Sciatic nerve (tissue), 1 donor: Measurements from ENCODE around the gene CHAF1A.

DNA sequence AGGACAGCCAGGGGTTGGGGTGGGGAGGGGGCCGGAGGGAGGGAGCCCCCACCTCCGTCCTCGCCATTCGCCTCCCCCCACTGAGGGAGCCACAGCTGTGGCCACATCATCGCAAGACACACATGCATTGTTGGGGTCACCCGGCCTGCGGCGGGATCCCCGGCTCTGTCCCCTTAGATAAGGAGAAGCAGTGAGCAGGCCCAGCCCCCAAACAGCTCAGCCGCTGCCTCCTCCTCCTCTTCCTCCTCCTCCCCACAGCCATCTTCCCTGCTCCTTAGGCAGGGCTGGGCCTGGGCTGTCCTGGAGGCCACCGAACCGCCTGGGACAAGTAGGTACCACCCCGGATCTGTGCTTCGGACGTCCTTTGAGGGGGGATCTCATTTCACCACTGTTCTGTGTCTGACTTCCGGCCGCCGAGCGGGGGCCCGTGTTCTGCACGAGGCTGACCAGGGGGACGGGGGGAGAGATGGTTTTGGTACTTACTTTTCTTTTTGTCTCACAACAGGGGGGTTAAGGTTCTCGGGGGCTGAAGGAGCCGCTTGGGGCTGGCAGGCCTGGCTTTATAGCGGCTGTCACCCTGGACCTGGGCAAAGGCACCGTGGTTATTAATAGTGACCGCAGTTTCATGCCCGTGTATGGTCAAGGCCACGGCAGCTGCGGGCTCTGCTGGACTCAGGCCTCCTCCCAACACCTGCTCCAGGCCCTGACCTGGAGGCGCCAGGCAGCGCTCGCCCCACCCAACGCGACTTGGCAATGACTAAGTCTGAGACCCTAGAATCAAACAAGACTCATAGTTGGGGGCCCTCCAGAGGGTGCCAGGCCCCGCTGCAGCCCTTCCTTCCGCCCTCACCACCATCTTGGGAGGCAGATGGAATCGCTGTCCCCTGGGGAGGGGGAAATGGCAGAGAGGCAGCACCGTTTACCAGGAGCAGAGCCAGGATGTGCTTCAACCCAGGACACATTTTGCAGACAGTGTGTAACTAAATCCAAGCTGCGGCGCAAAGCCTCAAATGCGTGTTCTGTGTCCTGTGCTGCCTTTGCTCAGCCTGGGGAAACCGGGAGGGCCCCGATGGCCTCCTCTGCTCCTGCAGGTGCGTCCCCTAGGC lies 18.3 kb downstream of the NMRK2 start:
- PRO-cap = no peak

DNA sequence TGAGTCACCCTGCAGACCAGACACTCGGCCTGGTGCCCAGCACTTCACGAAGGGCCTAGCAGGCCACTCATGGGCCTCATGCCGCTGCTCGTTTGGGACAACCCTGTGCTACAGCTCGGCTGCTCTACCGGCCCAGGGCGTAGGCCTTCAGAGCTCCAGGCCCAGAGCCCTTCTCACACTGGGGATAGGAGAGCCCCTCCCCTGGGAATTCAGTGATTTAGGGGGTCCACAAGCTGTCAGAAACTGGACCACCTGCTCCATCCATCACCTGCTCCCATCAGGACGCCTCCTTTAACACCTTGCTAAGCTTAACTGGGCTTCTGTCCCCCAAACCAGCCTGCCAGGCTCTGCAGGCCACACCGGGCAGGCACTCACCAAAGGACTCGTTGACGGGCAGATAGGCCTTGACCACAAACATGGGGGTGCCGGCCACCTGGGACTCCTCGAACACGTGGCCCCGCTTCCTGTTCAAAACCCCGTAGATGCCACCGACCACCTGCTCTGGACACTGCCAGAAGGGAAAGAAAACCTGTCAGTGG lies 6.0 kb upstream of the DAPK3 start:
- PRO-cap = no peak

DNA sequence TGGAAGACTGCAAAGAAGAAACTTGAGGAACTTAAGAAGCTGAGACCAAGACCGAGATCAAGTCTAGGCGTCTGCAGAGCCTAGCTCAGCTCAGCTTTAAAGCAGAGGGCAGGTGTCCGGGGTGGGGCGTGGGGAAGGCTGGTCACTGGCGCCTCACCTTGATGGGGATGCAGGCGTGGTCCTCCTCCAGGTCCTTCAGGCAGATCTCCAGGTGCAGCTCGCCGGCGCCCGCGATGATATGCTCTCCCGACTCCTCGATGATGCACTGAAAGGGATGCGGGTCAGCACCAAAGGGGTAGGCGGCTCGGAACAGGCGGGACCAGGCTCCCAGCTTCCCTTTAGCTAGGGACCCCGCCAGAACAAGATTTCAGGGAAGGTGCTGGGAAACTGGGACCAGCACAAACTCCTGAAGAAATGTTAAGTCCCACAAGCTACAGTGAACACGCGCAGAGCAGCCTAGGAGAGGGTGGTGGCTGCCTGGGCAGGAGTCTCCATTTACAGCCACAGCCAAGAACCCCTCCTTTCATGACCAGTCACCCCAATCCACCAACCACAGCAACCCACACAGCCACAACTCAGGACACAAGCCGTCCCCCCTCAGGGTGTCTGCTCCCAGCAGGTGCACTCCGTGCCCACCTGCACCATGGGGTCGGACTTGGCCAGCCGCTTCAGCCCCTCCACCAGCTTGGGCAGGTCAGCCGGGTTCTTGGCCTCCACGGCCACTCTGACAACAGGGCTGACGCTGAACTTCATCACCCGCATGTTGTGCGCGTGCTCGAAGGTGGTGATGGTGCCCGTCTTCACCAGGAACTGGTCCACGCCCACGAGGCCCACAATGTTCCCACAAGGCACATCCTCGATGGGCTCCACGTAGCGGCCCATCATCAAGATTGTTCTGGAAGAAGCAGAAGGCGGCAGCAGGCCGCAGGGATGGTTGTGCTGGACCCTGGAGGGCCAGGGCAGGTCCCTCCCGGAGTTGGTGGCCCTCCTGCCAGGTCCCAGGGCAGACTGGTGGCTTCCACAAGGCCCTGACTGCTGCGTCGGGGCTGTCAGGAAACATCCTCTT lies 5.8 kb downstream of the EEF2 start:
- PRO-cap = no peak

- PRO-cap = no peak
These were observed 1.2 kb downstream of the EEF2 start for GRCh38 chr19:3983841-3984733.

GRCh38 chr19:4009803-4010624 lies 2.5 kb downstream of the PIAS4 start:
- PRO-cap = no peak

- PRO-cap = no peak
These were observed 16.2 kb downstream of the PIAS4 start for GRCh38 chr19:4023493-4024322.

GRCh38 chr19:4043286-4043991 lies 23.3 kb downstream of the ZBTB7A start:
- PRO-cap = no peak

- PRO-cap = bidirectional peak, plus-strand start at chr19:4064869, minus-strand start at chr19:4064844; bidirectional peak, plus-strand start at chr19:4065159, minus-strand start at chr19:4065041
These were observed 1.9 kb downstream of the ZBTB7A start for GRCh38 chr19:4064734-4065338.

DNA sequence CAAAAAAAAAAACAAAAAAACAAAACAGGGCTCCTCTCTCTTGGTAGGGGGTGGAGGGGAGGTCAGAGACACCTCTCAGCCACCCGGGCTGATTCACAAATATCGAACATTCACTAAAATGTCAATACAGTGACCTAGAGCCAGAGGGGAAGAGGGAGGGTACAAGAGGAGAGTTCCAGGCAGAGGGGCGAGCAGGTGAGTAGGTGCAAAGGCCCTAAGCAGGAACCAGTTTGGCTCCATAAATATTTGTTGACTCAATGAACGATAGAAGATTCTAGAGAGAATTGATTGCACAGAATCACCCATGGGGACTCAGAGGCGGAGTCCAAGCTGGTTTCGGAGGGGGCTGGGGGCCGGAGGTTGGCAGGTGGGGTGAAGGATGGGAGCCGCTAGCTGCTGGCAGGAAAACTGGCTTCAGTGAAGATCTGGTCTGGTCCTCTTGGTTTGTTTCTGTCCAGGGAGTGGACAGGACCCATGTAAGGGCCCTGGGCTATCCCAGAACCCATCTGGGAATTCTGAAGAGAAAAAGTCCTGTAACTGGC lies 809 bp upstream of the CREB3L3 start:
- PRO-cap = no peak

- PRO-cap = no peak
These were observed 9.1 kb downstream of the SIRT6 start for GRCh38 chr19:4173164-4173821.

DNA sequence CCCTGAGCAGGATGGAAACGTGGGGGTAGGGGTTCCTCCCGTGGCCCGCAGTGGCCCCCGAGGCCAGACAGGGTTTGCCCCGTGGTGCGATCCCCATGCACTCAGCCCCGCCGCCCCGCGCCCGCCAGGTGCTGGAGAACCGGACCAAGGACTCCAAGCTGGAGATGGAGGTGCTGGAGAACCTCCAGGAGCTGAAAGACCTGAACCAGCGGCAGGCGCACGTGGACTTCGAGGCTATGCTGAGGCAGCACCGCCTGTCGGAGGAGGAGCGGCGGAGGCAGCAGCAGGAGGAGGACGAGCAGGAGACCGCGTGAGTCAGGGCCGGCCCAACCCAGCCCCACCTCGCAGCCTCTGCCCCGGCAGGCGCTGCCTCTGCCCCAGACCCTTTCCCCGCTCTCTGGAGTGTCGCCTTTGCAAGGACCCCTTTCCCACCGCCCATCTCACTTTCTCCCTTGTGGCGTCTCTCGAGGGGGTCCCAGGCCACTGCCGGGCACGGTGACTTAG lies 11.3 kb downstream of the YJU2 start:
- PRO-cap = no peak

- PRO-cap = no peak
These were observed 11.6 kb upstream of the SHD start for GRCh38 chr19:4267350-4268048.

GRCh38 chr19:4328095-4329145 lies 10.2 kb downstream of the STAP2 start:
- PRO-cap = bidirectional peak, plus-strand start at chr19:4328511, minus-strand start at chr19:4328226; bidirectional peak, plus-strand start at chr19:4328684, minus-strand start at chr19:4328552

- PRO-cap = no peak
These were observed 27.9 kb downstream of the MPND start for GRCh38 chr19:4371165-4371777.

DNA sequence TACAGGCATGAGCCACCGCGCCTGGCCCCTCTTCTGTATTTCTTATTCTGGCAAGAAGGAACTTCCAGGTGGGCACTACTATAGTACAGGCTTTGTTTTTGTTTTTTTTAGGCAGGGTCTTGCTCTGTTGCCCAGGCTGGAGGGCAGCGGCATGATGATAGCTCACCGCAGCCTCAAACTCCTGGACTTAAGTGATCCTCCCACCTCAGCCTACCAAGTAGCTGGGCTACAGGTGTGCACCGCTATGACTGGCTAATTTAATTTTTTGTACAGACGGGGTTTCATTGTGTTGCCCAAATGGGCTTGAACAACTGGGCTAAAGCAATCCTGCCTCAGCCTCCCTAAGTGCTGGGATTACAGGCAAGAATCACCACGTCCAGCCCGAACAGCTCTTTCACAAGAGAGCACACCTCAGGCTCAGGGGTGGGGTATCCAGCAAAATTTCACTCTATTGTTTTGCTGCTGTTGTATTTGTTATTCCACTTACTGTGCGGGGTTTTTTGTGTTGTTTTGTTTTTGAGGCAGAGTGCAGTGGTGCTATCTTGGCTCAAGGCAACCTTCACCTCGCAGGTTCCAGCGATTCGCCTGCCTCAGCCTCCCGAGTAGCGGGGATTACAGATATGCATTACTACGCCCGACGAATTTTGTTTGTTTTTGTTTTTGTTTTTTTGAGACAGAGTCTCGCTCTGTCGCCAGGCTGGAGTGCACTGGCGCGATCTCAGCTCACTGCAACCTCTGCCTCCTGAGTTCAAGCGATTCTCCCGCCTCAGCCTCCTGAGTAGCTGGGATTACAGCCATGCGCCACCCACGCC lies 12.9 kb downstream of the SH3GL1 start:
- PRO-cap = no peak

DNA sequence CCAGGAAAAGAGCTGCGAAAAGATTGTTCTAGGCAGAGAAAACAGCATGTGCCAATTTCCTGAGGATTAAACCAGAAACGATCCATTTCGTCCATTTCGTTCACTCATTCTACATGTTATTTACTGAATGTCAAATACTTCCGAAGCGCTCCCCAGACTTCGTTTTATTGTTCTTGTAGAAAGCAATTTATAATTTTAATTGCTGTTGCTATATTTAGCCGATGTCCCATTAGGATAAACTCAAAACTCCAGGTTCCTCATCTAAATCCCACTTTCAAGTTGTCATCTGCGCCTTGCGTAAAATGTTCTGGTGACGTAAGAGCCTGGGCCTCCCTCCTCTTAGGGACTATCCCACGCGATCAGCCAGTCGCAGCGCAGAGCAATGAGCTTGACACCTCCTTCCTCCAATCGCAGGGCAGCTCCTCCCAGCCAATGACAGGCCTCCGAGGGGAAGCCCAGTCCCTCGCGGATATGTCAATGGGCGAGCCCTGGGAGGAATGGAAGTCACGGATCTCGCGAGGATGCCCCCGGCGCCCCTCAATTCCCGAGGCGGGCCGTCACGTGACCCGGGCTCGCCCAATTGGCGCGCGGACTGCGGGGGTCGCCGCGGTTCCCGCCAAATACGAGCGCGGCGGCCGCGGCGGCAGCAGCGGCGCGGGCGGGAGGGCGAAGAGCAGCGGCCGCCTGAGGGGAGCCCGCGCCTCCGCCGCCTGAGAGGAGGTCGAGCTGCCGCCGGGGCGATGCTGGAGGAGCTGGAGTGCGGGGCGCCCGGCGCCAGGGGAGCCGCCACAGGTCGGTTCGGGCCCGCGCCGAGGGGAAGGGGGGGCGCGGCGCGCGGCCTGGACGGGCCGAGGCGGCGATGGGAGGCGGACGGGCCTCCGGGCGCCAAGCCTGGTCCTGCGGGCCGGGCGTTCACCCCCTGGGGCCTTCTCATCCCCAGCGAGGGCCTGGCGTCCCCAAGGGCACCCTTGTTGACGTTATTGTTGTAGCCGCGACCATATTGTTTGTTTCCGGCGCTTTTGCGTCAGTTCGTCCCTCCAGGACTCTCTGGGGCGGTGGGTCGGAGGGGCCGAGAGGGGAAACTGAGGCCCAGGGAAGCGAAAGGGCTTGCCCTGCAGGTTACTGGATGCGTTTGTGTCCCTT lies at the start of gene CHAF1A:
Gene CHAF1A, plus strand, starts transcription at position 618 of the 1,143 bp plus-strand sequence.
- PRO-cap = bidirectional peak, plus-strand start at position 646 of the sequence, minus-strand start at position 281 of the sequence; unidirectional peak, plus-strand start at position 833 of the sequence

DNA sequence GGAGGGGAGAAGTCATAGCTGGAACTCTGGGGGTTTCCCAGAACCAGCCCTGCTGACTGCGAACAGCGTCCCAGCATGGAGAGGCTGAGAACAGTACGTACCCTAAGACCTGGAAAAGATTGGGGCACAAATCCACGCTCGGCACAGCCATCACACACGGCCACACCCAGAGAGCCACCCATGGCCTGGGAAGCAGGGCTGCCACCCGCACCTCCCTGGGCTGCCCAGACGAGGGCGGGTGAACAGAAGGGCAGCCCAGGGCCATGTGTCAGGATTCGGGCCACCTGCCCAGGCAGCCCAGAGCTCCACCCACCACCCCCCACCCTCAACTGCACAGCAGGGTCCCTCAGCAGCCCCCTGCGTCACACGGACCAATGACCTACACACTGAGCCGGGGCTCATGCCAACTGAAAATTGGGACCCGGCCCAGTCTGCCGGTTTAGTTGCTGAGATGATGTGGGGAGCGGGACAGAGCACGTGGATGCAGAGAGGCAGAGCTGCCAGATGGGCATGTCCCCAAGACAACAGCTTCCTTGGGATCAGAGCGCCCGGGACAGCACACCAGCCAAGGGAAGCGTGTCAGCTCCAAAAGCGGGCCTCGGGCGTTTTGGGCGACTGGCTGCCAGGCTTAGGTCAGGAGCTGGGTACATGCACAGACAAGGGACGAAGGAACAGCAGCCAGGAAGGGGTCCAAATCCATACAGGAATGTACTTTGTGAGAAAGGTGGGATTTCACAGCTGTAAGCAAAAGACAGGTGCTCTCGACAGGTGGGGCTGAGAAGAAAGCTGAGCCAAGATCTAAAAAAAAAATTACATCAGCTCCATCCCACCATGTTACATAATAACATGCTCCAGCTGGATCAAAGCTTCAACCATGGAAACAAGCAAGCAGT lies 8.3 kb downstream of the UBXN6 start:
- PRO-cap = no peak

DNA sequence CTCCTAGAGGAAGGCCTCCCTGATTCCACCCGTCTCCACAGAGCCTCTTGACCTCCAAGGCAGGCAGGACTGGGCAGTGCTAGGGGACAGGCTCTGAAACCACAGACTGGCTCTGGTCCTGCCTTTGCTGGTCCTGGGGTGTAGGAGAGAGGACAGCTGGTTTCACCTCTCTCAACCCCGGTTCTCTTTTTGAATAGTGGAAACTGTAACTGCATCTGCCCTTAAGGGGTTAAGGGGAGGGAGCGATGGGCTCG lies 4.7 kb downstream of the UBXN6 start:
- PRO-cap = no peak

DNA sequence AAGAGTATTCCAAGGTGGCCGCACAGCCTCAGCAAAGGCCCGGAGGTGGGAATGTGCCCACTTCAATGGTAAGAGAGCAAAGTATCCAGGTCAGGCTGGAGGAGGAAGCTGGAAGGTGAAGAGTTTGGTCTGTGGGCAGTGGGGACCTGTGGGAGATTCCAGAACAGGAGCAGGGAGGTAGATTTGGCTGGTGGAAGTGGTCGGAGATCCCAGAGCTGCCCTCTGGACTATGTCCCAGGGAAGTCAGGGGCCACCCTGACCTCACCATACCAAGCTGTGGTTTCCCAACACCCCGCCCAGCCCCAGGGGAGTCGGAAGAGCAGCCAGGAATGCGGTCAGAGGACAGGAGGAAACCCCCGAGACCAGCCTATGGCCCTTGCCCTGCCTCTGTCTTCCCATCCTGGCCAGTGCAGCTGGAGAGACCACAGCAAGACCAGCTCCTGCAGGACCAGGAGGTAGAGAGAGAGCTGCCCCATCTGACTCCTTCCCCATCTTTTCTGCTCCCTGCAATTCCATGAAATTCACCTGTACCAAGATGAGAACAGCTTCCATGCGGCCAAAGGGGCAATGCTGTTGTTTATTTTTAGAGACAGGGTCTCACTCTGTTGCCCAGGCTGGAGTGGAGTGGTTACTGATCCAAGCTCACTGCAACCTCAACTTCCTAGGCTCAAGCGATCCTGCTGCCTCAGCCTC lies 3.3 kb upstream of the PLIN4 start:
- PRO-cap = no peak

DNA sequence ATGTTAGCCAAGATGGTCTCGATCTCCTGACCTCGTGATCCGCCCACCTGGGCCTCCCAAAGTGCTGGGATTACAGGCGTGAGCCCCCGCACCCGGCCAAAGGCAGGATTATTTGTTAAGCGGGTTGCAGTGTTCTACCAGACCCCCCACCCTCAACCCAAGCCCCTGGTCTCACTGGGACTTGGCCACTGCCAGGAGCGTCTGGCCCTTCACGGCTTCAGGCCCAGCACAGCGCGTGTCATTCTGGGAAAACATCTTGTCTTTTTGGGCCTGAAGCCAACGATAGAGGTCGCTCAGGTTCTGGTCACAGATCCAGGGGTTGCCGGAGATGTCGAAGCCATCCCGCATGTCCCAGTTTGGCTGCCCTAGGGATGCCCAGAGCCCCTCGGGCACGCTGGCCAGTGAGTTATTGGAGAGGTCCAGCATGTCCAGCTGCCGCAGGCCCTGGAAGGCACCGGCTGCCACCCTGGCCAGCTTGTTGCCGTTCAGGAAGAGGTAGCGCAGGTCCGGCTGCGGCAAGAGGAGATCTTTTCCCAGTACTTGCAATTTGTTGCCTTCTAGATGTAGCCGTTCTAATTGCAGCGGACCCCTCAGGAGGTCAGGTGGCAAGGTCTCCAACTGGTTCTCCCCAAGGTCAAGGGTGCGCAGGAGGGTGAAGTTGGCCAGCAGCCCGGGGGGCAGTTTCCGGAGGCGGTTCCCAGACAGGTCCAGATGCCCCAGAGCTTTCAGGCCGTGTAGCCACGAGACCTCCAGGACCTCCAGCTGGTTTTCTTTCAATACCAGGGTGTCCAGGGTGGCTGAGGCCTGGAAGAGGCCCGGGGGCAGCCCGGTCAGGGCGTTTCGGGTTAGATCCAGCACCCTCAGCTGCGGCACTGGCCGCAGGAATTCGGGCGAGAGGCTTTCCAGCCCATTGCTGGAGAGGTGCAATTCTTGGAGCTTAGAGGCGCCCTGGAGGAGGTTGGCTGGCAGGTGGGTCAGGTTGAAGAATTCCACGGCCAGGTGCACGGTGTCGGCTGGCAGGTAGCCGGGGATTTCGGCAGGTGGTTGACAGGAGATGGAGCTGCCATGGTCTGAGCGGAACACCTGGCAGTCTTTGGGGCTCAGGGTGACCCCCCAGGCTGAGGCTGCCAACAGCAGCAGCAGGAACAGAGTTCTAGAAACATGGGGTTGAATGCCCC lies 1.7 kb downstream of the LRG1 start:
- PRO-cap = no peak